Camera-type eye (tissue), 1 donor: ENCODE measurements around the gene LRCOL1.

DNA sequence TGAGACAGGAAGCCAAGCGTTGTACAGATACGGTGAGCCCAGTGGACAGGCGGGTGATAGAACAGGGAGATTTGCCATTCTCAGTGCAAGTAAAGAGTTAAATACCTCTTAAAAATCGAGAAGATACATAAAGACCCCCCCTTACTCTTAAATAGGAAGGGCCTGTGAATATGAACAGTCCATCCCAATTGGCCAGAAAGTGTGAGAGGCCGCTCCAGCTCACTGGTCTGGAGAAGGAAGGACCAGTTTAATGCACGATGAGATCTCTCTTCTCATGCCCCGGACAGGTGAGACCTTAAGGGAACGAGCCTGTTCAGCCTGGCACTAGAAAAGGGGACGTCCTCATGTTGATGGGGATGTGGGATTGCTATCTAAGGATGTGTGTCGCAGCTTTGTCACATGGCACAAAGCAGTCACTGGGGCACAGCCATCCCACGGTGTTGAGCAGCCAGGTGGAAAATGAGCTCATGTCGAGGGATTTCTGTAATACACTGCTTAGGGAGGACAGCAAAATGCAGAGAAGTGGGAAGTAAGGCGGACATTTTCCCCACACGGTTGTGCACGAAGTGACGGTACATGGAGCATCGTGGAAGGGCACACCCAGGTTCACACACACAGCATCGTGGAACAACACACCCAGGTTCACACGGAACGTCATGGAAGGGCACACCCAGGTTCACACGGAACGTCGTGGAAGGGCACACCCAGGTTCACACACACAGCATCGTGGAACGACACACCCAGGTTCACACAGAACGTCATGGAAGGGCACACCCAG, 85.4 kb downstream of the EP400 start:
- RAMPAGE, long total RNA: no peak

DNA sequence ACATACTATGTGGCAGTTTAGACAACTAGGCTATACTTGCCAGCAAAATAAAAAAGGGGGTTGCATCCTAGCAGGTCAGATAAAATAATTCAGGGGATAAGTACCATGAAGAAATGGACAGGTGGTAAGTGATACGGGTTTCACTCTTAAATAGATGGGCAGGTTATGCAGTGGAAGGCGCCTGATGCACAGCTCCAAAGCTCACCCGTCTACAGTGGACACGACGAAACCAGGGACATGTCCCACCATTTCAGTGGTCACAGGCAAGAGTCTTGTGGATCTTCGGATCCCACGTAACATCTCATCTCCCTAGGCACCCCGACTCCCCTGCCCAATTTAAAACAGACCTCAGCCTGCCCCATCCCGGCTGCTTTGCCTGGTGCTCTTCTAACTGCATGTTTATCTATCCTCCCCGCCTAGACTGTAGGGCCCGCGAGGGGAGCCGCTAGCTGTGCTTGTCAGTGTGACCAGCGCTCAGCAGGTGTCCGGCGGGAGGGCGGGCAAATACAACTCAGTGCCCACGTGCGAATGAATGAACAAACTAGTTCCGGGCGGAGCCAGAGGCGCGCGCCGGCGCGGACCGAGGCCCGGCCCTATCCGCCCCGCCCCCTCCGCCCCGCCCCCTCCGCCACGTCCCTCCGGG, 60.4 kb downstream of the DDX51 start:
- RAMPAGE, long total RNA: no peak

- RAMPAGE, long total RNA: no peak
Observed at GRCh38 chr12:132428952-132430099, 60.6 kb upstream of the FBRSL1 start.

DNA sequence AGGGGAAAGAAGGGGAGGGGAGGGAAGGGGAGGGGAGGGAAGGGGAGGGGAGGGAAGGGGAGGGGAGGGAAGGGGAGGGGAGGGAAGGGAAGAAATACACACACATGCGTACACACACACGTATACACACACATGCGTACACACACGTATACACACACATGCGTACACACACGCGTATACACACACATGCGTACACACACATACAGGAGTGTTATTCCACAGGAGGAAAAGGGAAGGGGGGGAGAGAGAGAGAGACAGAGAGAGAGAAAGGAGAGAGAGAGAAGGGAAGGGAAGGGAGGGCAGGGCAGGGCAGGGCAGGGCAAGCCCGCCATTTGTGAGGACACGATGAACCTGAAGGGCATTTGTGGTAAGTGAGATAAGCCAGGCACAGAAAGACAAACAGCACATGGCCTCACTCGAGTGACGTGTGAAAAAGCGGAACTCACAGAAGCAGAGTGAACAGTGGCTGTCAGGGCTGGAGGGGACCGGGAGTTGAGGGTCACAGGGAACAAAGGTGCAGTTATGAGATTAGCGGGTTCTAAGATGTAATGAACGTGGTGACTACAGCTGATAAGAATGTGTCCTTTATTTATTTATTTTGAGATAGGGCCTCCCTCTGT, 19.0 kb upstream of the FBRSL1 start:
- RAMPAGE, long total RNA: no peak

DNA sequence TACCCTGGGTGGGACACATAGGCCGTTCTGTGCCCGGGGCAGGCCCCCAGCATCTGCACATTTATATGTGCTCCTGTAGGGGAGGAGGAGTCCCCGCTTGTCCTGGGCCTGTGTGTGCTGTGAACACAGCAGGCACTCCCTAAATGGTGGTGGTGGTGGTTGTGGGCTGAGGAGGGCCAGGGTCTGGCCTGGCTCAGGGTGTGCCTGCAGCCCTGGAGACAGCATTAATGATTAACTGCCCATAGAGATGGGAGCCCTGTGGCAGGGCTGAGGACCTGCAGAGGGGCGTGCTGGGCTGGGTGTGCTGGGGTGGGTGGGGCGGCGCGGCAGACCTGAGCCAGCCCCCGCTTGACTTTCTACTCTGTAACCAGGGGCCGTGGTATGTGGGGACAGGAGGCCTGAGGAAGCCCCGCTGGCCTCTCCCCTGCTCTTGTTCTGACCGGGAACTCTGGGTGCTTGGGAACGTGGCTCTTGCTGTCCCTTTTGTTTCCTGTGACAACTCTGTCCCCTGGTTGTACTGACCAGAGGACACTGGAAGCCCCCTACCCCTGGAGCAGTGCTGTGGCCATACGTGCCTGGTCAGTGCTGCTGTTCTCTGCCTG, 3.9 kb downstream of the FBRSL1 start:
- RAMPAGE, long total RNA: no peak

GRCh38 chr12:132502301-132502862, 12.4 kb downstream of the FBRSL1 start:
- RAMPAGE, long total RNA: no peak

DNA sequence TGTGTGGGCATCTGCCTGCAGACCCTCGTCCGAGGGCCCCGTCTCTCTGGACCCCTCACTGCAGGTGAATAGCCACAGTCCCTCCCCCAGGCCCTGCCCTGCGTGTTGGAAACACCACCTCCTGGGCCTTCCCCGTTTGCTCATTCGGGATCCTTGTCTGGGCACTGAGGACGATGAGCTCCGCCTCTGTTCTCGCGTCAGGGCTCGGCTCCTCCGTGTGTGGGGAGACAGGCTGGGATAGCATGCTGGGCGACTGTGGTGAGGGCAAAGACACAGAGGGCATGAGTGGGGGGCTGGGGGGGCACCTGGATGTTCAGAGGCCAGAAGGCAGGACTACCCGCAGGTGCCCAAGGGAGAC, 24.0 kb downstream of the FBRSL1 start:
- RAMPAGE, long total RNA: no peak

- RAMPAGE, long total RNA: no peak
Observed at GRCh38 chr12:132536525-132537159, 46.7 kb downstream of the FBRSL1 start.

GRCh38 chr12:132584259-132584813, 26.0 kb downstream of the LRCOL1 start:
- RAMPAGE, long total RNA: no peak

- RAMPAGE, long total RNA: no peak
Observed at GRCh38 chr12:132600129-132600831, 10.1 kb downstream of the LRCOL1 start.

GRCh38 chr12:132610228-132611018, at the start of gene LRCOL1:
Gene LRCOL1 (minus strand): TSS chr12:132610582.
- RAMPAGE, long total RNA: no peak

DNA sequence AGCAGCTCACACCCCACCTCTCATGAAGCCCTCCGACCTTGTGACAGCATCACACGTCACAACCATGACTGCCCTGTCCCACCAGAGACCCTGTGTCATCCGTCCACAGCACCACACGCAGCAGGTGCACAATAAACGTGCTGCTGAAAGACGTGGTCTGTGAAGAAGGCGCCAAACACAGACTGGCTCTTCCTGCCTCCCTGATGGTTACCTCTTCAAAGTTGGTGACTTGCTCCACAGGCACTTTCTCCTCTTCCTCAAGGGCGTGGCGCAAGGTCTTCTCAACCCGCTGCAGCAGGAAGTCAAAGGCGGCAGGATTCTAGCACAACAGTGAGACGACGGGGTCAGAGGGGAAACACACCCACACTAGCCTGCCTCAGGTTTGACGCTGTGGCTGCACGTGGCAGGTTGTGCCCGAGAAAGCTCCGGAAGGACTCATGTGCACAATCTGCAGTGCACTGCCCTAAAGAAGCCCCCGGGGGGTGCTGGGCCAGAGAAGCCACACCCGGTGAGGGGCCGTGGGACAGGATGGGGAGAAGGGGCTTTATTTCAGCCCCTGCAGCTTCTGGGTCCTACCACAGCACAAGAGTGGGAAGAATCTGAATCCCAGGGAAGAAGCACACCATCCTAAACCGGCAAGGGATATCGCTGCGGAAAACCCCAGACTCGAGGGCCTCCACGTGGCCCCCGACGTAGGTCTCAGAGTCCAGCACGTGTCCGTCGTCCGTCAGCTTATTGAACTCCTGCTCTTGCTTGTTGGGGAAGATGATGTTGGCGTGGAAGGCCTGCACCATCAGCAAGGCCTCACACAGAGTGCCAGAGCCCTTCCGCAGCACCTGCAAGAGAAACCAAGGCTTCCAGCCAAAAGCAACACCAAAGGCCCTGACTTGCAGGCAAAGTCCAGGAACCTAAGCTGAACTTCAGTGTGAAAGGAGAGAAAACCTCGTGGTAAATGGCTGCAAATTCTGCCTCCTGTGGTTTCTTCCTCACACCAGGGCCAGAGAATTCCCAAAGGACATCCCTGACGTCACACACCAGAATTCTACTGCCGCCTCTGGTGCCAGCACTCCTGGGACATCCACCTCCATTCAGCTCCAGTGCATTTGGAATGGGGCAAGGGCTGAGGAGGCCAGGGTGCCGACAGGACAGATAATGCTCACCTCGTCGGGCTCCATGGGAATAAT, 14.7 kb downstream of the POLE start:
- RAMPAGE, long total RNA: no peak

DNA sequence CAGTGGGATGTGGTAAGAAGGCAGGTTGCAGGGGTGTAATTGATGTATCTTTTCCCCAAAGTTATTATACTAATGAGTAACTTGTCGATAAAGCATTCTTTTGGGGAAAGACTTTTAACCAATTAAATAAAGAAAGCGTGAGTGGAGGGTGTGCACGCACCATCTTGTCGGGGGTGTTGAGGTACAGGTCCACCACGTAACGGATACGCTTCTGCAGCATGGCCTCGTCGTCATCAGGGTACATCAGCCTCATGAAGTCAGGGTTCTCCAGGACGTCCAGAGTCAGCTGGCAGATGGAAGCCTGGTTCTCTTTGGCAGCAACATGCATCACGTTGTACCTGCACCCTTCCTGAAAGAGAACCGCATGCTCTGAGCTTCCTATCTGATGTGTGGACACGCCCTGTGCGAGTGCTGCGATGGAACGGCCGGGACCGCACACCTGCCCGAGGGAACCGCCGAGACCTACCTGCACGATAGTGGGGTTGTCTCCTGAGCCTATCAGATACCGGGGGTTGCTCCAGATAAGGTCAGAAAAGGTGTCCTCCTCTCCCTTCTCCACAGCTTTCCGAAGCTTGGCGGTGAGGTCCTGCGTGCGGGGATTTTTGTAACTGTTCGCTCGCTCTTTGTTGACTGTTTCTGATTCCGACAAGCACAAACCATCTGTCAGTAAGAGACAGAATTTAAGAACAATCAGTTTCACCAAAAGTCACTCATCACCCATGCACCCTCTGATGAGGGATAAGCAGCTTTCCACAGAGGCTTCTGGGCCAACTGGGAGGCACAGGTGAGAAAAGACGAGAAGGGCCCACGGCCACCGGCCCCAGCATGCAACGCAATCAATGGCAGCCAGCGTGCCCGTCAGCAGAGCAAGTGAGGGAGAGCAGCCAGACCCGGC, 13.7 kb downstream of the ANKLE2 start:
- RAMPAGE, long total RNA: no peak

DNA sequence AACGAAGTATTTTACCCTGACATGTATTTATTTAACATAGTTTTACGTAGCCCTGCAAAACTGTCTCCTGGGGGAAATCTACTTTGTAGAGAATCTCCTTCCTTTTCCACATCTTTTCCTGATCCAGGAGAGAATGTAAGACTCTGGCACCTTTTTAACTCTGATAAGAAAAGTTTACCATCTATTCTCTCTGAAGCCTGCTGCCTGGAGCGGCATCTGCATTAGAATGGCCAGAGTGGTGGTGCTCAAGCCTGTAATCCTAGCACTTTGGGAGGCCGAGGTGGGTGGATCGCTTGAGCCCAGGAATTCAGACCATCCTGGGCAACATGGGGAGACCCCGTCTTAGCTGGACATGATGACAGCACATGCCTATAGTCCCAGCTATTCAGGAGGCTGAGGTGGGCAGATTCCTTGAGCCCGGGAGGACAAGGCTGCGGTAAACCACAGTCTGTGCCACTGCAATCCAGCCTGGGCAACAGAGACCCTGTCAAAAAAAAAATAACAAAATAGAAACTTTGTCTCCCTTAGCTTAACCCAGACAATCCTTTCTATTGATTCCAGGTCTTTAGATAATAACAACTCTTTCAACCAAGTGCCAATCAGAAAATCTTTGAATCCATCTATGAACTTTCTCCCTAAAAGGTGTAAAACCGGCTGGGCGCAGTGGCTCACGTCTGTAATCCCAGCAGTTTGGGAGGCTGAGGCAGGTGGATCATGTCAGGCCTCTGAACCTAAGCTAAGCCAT, 1.6 kb upstream of the CHFR start:
- RAMPAGE, long total RNA: no peak